ENCODE data around the gene TMEM44.

GRCh38 chr3:194267323-194267763 lies 83.8 kb downstream of the CPN2 start:
- PRO-cap: unidirectional peak, plus-strand start at chr3:194267570
- RAMPAGE, long total RNA: no peak

DNA sequence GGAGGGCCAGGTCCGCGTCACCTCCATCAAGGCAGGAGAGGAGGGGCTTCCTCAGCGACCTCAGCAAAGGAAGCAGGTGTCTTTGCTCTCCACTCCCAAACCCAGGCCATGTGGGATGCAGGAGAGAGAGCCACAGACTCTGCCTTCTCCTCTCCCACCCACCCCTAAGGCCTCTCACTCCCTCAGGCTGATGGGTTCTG lies 82.9 kb downstream of the CPN2 start:
- PRO-cap: bidirectional peak, plus-strand start at position 112 of the sequence, minus-strand start outside the sequence
- RAMPAGE, long total RNA: no peak

DNA sequence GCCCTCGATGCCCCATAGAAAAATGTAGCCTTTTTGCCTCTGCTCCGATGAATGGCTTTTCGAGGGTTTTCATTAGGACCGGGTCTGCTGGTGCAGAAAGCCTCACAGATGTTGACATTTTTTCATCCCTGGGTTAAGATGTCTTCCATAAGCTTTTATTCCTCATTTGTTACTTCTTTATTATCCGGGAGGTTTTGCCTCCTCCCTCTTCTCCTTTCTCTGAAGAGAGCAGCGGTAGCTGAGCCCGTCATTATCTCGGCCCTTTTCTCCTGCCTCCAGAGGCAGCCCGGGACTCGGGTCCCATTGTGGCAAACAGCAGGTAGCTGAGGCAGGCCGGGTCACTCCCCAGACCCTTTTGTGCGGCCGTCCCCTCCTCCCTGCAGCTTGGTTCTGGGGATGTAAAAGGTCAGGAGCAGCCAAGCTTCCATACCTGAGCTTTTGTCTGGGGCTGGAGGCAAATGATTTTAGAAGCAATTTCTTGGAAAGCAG lies 64.4 kb downstream of the CPN2 start:
- PRO-cap: no peak
- RAMPAGE, long total RNA: no peak

- PRO-cap: no peak
- RAMPAGE, long total RNA: no peak
Measured at GRCh38 chr3:194403135-194404093, 4.3 kb upstream of the GP5 start.

GRCh38 chr3:194413508-194414117 lies 14.5 kb upstream of the GP5 start:
- PRO-cap: no peak
- RAMPAGE, long total RNA: no peak

DNA sequence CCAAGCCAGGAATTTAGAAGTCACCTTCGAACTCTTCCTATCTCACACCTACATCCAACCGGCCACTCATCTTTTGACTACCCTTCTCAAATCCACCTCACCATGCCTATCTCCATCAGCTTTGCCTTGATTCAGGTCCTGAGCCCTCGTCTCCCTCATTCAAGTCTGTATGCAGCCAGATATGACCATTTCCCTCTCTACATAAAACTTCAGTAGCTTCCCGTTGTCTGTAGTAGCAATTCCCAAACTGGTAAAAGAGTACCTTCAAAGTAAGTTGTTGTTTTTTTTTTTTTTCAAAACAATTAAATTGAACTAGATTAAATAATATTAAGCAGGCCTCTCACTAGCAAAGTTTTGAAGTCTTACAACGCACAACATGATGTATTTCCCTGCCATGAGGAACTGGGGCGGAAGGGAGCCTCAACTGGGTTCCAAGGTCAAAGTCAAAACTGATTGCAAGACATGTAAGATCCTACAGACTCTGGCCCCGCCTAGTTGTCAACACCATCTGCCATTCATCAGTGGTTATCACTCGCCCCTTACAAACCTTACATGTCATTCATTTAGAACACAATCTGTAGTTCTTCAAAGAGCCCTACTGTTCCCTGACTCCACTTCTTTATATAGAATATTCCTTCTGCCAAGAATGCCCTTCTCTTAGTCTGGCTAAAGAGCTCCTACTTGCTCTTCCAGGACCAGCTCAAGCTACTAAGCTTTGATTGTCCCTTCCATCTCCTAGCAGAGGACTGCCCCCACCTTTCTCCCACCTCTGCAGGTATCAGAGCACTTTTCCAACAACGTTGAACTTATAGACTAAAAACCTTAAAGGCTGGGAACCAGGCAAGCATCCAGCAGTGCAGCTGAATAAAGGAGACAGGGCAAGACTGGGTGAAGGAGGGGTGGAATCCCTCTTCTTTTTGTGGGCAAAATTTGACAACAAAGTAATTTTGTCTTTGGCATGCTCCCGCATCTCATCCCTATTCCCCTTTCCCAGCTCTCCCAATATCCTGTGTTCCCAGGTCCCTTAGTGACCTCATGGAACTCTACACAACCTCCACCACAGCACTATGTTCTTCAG lies 10.0 kb downstream of the ATP13A3 start:
- PRO-cap: no peak
- RAMPAGE, long total RNA: start-site peak on the minus strand centred at position 287 of the sequence, 318 bp wide, 15 reads

DNA sequence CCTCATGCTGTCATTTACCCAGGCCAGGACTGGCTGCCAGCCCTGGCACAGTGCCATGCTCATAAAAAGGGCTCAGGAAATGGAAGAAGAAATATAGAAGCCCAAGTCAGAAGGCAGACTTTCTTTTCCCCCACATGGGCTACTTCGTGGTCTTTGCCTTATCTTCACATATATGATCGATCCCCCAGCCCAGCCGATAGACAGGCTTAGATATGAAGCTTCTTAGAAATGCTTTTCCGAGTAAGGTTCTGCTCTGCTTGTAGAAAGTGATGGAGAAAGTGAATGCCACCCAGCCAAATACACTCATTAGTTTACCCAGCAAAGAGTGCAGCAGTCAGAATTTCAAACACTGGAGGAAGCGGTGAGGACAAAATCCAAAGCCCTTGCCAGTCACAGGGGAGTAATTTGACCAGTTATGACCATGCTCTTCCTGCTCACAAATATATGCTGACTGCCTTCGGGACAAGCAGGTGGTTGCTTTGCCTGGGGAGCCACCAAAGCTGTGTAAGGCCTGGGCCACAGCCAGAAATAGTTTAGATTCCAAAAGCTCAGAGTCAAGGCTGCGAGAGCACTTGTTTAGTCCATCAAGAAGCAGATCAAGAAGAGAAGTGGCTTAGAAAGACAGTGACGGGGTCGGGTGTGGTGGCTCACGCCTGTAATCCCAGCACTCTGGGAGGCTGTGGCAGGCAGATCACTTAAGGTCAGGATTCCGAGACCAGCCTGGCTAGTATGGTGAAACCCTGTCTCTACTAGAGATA lies 50.9 kb upstream of the ATP13A3 start:
- PRO-cap: no peak
- RAMPAGE, long total RNA: no peak

GRCh38 chr3:194574841-194575514 lies 58.2 kb downstream of the TMEM44 start:
- PRO-cap: no peak
- RAMPAGE, long total RNA: no peak

GRCh38 chr3:194577867-194578495 lies 55.2 kb downstream of the TMEM44 start:
- PRO-cap: no peak
- RAMPAGE, long total RNA: no peak

DNA sequence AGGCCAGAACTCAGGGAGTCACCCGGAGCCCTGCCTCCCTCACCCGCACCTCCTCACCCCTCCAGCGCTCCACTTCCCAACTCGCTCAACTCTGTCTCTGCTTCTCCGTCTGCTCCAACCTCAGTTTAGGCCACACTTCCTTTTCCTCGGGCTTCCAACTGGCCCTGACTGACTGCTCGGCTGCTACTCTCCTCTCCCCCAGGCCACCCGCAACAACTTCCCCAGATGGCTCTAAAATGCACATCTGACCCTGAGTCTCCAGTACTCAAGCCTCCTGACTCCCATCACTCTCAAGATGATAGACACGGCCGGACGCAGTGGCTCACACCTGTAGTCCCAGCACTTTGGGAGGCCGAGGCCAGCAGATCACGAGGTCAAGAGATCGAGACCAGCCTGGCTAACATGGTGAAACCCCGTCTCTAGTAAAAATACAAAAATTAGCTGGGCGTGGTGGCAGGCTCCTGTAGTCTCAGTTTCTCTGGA lies 23.5 kb downstream of the TMEM44 start:
- PRO-cap: no peak
- RAMPAGE, long total RNA: no peak

DNA sequence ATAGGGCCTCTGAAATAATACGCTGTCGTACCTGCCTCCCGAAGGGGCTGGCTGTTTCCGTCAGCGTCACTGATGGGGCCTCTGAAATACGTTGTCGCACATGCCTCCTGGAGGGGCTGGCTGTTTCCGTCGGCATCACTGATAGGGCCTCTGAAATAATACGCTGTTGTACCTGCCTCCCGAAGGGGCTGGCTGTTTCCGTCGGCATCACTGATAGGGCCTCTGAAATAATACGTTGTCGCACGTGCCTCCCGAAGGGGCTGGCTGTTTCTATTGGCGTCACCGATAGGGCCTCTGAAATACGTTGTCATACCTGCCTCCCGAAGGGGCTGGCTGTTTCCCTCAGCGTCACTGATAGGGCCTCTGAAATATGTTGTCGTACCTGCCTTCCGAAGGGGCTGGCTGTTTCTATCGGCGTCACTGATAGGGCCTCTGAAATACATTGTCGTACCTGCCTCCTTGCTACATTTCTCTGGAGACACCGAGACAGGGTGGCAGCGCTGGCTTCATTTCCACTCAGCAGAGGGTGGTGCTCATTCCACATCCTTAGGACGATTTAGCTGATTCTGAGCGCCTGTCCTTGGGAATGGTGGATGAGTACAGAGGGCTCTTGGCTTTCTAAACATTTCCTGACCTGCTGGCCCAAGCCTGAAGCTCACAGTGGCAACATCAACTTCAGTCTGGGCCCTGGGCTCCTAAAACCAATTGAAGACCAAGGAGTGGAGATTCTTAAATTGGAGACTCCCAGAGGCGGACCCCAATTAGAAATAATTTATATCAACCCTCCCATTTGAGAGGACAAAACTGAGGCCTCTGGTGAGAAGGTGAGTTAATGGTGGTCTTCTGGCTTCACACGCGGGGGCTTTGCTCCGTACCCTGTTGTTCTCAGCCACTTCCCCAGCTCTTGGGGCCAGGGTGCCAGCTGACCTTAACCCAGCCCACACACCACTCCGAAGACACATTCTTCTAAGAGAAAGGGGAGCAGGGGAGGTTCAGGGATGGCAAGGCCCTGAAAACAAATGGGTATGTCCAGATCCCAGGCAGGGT lies 2.1 kb downstream of the TMEM44 start:
- PRO-cap: no peak
- RAMPAGE, long total RNA: start-site peak on the minus strand centred at position 555 of the sequence, 30 bp wide, 6 reads

GRCh38 chr3:194633252-194634028 lies at the start of gene TMEM44:
Gene TMEM44 (minus strand): TSS chr3:194633419.
- PRO-cap: bidirectional peak, plus-strand start at chr3:194633581, minus-strand start at chr3:194633447; bidirectional peak, plus-strand start at chr3:194633795, minus-strand start at chr3:194633632
- RAMPAGE, long total RNA: start-site peak on the minus strand at chr3:194633637-194633728, 14 reads

DNA sequence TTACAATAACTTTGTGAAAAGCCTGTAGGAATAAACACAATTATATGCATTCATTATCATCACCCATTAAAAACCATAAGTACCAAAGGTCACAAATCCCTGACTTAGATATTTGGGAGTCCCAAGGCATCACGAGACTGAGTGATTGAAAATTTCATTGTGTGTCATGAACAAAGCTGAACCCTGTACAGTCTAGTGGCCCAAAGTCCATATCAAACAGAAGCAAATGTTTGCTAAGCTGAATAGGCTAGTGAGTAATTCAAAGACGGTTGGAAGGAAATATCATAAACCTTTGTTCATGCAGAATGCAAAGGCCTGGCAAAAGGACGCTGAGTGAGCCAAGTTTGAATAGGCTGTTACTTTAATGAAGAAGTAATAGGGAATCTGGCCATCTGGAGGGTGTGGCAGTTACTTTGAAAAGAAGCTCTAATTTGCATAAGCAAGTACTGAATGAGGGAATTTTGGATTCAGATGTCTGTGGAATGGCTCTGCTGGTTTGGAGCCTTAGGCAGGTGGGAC lies 37.0 kb downstream of the FAM43A start:
- PRO-cap: no peak
- RAMPAGE, long total RNA: no peak

DNA sequence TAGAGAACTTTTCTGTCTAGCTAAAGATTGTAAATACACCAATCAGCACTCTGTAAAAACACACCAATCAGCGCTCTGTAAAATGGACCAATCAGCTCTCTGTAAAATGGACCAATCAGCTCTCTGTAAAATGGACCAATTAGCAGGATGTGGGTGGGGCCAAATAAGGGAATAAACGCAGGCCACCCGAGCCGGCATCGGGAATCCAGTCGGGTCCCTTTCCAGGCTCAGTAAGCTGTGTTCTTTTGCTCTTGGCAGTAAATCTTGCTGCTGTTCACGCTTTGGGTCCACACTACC lies 154.9 kb downstream of the FAM43A start:
- PRO-cap: no peak
- RAMPAGE, long total RNA: no peak

- PRO-cap: no peak
- RAMPAGE, long total RNA: no peak
Measured at GRCh38 chr3:194871152-194871516, 185.5 kb downstream of the FAM43A start.

- PRO-cap: no peak
- RAMPAGE, long total RNA: no peak
Measured at GRCh38 chr3:194871517-194872489, 186.1 kb downstream of the FAM43A start.

GRCh38 chr3:195033361-195033907 lies 237.5 kb downstream of the XXYLT1 start:
- PRO-cap: no peak
- RAMPAGE, long total RNA: no peak

- PRO-cap: no peak
- RAMPAGE, long total RNA: no peak
Measured at GRCh38 chr3:195524259-195524845, 18.8 kb downstream of the PPP1R2 start.

GRCh38 chr3:195568766-195569221 lies 14.9 kb downstream of the APOD start:
- PRO-cap: no peak
- RAMPAGE, long total RNA: no peak

DNA sequence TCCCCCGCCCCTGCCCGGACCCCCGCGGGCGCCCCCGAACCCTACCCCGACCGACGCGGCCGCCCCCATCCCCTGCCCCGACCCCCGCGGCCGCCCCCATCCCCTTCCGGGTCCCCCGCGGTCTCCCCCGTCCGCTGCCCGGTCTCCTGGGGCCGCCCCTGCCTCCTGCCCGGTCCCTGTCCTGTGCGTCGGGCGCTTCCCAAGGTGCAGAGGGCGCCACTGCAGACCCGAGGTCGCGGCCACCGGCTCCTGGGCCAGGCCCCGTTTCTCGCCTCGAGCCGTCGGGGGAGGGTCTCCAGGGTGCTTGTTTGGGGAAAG lies 51.6 kb upstream of the APOD start:
- PRO-cap: no peak
- RAMPAGE, long total RNA: no peak

All from vagina (tissue), 1 donor.